GM12891 (cell line): ENCODE measurements around a stretch of chr18.

- RRBS = no CpG with 5 or more reads among the region's 11 CpGs
These were observed 50.2 kb downstream of the SLC66A2 start for GRCh38 chr18:79901195-79901721.

- RRBS = 94% methylated on average over 8 of the region's 50 CpGs
These were observed 48.7 kb downstream of the SLC66A2 start for GRCh38 chr18:79902327-79903523.

DNA sequence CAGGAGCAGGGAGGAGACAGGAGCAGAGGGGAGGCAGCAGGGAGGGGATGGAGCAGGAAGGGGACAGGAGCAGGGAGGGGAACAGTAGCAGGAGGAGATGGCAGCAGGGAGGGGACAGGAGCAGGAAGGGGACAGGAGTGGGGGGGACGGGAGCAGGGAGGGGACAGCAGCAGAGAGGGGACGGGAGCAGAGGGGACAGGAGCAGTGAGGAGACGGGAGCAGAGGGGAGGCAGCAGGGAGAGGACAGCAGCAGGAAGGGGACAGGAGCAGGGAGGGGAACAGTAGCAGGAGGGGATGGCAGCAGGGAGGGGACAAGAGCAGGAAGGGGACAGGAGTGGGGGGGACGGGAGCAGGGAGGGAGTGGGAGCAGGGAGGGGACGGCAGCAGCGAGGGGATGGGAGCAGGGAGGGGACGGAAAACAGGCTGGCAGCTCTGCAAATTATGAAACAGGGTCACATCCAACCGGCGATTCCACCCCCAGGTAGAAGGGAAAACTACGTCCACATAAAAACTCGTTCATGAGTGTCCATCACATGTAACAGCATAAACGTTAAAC, 39.6 kb downstream of the SLC66A2 start:
- RRBS = no CpG with 5 or more reads among the region's 12 CpGs

GRCh38 chr18:79912328-79913637, 38.7 kb downstream of the SLC66A2 start:
- RRBS = 88% methylated on average over 7 of the region's 44 CpGs

DNA sequence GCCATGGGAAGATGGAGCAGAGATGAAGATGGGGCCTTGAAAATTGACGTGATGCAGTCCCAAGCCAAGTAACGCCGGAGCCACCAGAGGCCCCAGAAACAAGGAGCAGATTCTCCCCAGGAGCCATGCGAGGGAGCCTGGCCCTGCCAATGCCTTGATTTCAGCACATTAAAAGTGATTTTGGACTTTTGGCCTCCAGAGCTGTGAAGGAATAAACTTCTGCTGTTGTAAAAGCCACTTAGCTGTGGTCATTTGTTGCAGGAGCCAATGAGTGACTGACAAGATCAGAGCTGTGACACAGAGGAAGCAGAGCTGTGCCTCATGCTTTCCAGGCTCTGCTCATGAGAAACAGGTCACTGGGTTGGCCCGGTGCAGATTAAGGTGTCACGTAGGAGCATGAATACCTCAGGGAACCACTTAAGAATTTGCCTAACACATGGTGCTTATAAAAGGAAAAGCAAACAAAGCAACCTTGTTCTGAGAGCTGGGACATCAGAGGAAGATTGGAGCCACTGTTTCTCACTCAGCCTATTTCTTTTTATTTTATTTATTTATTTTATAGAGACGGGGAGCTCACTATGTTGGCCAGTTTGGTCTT, 2.8 kb upstream of the SLC66A2 start:
- RRBS = no CpG with 5 or more reads among the region's 7 CpGs

- RRBS = 74% methylated on average over 5 of the region's 11 CpGs
These were observed 64.0 kb downstream of the PARD6G start for GRCh38 chr18:80183186-80183788.

DNA sequence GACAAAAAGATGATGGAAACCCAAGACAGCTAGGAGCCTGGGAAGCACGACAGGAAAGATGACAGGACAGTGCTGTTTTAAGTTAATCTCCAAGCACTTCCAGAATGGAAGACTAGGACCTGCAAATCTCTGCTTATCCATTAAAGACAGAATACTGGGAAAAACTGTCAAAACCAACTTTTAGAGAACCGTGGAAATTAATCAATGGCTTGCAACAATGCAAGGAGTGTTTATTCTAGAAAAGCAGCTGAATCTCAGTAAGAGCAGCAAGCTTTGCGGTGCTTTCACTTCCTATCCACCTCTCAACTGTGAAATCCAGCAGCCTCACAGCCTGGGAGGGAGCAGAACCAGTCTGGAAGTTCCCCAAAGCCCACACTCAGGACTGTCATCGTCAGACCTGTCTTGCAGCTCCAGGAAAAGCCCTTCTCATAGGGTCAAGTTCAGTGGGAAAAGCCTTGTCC, 37.2 kb downstream of the PARD6G start:
- RRBS = no CpG with 5 or more reads among the region's 4 CpGs